Spleen (tissue), 7 donors: ENCODE measurements around a stretch of chr10.

DNA sequence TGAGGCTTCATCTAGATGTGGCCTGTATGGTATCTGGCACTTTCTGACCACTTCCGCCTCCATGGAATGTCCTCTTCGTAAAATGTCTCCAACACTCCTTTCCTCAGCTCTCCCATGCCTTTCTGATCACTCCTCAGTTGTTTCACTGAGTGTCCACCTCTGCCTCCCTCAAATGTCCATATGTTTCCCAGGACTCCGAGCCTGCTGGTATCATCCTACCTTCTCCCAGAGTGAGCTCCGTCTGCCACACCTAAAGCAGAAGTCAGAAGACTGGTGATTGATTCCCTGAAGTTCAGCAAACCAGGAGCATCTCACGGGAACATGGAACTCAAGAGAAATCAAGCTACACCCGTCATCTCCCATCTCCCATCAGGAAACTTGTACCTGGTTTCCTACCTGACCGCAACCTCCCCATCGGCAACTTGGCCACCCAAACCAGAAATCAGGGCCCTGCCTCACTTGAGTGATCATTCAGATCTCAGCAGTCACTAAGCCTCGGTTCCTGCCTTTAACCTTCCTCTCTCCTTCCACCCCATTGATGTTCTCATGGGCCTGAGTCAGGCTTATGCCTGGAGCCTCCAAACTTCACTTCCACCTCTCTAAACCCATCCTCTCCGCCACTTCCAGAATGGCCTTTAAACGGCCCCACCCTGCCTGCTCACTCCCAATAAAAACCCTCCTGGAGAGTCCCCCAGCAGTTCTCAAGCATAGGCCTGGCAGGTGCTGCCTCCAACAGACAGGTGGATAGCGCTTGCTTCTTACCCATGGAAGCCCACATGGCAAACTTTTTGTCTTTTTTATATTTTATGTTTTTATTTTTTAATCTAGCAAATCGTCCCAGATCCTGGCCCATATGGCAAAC lies 5.7 kb upstream of the SVIL start:
- PRO-cap, 4 experiments, result no peak in any of the 4 experiments
- RAMPAGE, long total RNA, 4 experiments, result no peak in any of the 4 experiments

GRCh38 chr10:29688015-29688507 lies 53.3 kb upstream of the SVIL start:
- PRO-cap, 4 experiments, result no peak in any of the 4 experiments
- RAMPAGE, long total RNA, 4 experiments, result no peak in any of the 4 experiments

DNA sequence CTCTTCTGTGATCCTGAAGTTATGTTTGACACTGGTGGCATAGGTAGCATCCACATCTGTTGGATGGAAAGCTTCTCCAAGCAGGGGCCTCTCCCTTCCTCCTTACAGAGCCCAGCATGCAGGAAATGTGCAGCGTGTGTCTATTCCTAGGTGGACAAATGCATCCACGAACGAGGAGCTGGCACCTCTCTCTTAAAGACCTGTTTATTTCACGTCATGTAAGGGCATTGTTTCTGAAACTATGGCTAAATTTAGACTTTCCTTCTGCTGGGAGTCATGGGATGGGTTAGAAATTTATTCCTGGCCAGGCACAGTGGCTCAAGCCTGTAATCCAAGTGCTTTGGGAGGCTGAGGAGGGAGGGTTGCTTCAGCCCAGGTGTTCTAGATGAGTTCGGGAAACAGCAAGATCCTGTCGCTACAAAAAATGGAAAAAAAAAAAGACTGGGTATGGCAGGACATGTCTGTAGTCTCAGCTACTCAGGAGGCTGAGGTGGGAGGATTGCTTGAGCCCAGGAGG lies 208.4 kb upstream of the SVIL start:
- PRO-cap, 4 experiments, result no peak in any of the 4 experiments
- RAMPAGE, long total RNA, 4 experiments, result no peak in any of the 4 experiments

DNA sequence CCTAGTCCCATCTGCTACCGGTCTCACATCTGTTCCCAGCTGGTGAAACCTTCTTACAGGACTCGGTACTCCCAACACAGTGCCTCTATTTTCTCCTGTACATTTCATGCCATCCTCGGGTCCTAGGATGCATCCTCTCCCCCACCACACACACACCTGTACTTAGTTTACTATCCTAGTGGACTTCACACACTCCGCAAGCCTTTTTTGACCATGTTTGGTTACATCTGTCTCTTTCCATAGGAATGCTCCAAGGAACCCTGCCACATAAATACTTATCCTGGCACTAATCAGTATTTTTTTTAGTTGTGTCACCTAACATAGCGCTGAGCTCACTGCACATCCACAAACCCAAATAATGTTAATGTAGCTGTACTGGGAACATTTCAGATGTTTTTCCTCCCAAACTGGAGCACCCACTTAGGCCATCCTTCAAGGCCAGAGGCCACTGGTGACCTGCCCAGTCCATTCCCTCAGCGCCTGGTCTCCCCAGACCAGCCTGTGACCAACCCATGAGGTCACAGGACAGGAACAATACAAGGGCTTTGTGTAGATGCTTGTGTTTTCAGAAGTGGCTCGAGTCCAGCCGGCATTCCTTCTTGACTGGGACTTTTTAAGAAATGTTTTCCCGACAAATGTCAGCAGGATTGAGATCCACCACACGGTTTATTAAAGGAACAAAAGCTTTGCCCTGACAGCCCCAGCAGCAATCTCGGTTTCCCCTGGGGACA lies 181.5 kb downstream of the JCAD start:
- PRO-cap, 4 experiments, result no peak in any of the 4 experiments
- RAMPAGE, long total RNA, 4 experiments, result no peak in any of the 4 experiments

DNA sequence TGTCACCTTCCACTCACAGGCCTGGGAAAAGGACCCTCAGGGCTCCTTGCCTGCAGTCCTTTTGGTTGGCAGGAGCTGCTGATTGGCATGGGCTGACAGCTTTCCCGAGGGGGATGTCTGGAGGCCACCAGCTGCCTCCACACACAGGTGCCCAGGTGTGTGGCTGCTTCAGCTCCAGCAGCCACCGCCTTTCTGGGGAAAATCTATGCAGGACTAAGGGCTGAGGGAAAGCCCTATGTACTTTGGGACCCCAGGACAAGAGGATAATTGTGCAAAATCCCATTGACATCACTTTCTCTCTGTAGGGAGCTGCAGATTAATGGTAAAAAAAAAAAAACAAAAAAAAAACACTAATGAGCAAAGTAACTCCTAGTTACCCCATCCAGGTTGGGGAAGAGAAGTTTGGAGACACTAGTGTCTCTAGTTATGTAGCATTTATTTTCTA lies 59.1 kb downstream of the JCAD start:
- PRO-cap, 4 experiments, result no peak in any of the 4 experiments
- RAMPAGE, long total RNA, 4 experiments, result no peak in any of the 4 experiments

DNA sequence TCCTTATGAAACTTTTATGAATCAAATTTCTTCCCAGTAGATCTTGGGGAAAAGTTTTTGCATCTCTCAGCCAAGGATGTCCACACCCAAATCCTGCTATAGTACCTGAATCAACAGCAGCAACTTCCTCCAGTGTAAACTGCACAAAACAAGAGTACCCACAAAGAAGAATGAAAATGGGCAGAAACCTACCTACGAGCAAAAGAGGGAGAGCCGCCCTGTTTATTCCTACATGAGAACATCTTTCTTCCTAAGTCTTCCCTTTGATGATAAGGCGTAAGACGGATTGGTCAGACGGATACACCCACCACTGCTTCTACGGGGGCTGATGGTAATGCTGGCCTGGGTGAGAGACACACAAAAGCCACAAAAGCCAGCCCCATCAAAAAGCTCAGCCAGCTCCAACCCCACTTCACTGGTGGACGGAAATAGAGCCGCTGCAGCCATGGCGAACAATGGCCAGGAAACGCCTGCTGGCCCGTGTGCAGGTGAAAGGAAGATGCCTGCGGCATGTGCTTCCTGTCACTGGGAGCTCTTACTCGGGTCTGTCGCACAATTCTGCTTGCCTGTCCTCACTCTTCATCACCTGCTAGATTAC lies 10.4 kb downstream of the JCAD start:
- PRO-cap, 4 experiments, result no peak in any of the 4 experiments
- RAMPAGE, long total RNA, 4 experiments, result no peak in any of the 4 experiments

DNA sequence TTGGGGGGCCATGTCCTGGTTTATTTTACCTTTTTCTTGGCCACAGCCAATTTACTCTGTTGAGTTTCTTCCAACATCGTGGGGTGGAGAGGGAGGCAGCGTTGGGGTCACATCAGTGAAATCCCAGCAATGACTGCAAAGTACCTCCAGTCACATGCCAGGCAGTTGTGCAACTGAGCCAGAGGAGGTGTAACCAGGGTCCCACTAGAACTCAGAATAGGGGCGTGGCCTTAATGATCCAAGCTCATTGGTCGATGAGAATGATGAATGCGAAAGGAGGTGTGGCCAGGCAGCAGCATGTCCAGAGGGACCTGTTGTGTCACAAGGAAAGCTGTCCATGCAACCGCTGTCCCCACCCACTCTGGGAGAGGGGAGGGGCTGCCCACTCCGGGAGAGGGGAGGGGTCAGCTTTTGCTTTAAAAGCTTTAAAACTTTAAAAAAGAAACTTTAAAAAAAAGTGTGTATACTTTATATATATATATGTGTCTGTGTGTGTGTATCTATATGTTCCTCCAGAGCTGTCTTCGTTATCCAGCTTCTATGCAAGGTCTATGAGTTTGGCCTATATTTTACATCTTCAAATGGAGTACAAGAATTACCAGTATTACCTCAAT lies 25.3 kb upstream of the MTPAP start:
- PRO-cap, 4 experiments, result no peak in any of the 4 experiments
- RAMPAGE, long total RNA, 4 experiments, result no peak in any of the 4 experiments

DNA sequence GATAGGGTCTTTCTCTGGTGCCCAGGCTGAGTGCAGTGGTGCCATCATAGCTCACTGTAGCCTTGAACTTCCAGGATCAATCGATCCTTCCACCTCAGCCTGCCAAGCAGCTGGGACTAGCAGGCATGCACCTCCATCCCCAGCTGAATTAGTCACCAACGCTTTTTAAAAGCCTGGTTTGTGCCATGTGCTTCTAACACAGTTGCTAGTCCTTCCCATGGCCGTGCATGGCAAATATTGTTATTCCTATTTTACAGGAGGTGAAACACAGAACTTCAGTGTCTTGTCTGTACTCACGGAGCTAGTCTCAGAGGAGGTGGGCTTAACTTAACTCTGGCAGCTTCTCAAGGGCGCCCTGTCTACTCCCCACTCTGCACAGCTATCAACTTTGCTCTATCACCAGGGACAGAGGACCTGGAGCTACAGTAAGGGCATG lies 23.2 kb downstream of the LYZL2 start:
- PRO-cap, 4 experiments, result no peak in any of the 4 experiments
- RAMPAGE, long total RNA, 4 experiments, result no peak in any of the 4 experiments

DNA sequence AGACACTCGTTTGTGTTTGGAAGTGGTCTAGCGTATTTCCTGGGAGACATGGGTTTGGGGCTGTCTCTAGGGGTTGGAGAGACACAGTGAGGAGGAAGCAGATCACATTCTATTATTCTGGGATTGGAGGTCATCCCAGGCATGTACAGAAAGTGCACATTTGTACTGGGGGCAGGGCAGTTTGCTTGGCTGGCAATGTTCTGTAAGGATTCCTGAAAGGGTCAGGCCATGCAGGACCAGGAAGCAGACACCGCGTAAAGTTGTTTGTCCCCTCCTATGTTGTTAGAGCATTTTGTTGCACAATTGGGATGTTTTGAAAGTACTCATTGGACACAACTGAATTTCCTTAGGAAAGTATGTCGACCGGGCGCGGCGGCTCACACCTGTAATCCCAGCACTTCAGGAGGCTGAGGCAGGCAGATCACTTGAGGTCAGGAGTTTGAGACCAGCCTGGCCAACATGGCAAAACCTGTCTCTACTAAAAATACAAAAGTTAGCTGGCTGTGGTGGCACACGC lies 12.5 kb downstream of the LYZL2 start:
- PRO-cap, 4 experiments, result no peak in any of the 4 experiments
- RAMPAGE, long total RNA, 4 experiments, result no peak in any of the 4 experiments

DNA sequence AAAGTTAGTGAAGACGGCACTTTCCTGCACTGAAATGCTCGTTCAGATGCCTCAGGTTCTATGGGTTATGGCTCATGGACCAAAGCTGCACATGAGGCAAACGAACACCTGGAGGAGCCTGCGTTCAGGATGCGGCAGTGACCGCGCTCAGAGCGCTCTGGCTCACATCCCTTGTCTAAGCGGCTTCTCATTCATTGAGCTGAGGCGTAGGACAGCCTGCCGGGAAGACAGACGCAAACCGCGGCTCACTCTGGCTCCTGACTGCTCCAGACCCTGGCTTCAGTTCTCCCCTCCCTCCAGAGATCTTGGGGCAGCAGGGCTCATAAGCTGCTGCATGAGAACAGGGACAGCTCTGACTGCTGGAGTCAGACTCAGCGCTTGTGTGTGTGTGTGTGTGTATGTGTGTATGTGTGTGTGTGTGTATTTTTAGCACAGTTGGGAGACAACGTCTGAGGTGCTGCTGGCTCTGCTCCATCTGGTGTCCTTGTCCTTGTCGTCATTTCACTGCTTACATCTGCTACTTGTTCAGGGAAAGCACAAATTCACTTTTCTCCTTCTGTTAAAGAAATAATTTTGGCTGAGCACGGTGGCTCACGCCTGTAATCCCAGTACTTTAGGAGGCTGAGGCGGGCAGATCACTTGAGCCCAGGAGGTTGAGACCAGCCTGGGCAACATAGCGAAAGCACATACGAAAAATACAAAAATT lies 15.9 kb upstream of the LYZL2 start:
- PRO-cap, 4 experiments, result no peak in any of the 4 experiments
- RAMPAGE, long total RNA, 4 experiments, result no peak in any of the 4 experiments

DNA sequence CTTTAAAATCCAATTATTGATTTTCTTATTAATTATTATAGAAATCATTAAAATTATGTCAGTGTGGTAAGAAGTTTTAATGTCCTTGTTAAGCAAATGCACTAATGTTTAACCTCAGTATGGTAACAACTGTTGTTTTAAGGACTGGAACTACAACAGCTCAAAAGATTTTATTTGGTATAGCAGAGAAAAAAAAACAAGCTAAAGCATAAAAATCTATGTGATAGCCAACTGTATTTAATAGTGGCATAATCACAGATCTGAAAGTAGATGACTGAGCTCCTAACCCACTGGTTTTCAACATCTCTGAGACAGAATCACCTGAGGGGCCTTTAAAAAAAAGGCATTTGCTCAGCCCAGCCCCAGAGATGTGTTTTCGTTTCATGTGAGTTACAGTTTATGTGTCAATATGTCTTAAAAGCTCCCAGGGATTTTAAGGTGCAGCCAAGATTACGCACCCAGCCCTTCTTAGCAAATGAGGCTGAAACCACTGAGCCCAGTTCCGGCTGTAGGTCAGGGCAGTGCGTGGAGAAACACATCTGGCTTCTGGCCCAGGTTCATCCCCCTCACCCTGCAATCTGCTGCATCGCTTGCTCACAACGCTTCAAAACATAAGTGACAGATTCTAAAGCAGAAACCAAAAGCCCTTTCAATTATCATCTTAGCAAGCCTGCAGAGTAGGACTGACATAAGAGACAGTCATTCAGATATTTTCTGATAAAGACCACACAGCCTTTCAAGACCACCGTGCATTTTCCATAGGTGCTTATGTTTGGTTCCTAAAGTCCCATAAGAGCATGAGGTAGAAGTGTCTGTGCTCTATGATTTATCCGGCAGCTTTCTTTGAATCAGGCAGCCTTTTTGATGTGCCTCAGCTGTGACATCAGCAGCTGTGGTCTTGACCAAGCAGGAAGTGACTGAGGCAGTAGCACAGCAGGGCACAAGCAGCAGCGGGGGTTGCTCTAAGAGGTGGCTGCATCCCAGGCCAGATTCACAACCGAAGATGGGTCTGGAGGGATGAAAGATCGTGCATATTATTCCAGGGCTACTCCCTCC lies 71.9 kb upstream of the LYZL2 start:
- PRO-cap, 4 experiments, result peak in 3 of 4 experiments; most common plus-strand start position 499 of the sequence (in 1); most common minus-strand start position 476 of the sequence (in 1)
- RAMPAGE, long total RNA, 4 experiments, result no peak in any of the 4 experiments

- PRO-cap, 4 experiments, result no peak in any of the 4 experiments
- RAMPAGE, long total RNA, 4 experiments, result no peak in any of the 4 experiments
Observed at GRCh38 chr10:31007629-31008171, 24.0 kb downstream of the ZNF438 start.

DNA sequence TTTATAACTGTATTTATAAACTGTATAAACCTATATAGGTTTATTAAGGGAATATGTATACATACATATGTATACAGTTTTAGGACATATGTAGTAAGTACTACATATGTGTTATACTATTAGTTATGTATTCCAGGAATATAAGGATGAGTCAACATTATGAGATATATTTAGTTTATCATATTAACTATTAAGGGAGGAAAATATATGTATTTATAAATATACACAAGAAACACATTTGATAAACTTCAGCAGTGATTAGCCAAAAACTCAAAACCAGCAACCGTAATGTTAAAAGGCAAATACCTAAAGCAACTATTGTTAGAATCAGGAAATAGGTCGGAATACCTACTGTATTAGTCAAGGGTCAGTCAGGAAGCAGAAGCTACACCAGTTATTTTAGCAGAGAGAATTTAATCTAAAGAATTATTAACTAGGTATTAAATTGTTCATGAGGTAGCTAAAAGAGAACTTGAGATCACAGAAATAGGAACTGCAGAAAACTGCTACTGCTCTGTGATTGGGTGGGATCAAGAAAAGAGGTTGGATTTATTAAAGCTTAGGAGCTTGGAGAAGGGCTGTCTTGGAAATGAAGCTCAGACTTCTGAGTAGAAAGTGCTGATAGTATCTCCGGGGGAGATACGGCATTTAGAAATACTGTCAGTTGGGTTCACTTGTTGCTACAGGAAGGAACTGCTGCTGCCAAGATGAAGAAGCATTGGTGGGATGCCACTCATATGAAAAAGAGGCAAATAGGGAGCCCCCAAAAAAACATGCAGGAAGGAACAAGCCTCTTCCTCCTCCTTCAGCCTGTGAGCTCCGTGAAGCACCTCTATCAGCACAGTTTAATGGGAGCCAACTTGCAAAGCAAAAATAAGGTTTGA lies 20.0 kb upstream of the ZNF438 start:
- PRO-cap, 4 experiments, result no peak in any of the 4 experiments
- RAMPAGE, long total RNA, 4 experiments, result no peak in any of the 4 experiments

DNA sequence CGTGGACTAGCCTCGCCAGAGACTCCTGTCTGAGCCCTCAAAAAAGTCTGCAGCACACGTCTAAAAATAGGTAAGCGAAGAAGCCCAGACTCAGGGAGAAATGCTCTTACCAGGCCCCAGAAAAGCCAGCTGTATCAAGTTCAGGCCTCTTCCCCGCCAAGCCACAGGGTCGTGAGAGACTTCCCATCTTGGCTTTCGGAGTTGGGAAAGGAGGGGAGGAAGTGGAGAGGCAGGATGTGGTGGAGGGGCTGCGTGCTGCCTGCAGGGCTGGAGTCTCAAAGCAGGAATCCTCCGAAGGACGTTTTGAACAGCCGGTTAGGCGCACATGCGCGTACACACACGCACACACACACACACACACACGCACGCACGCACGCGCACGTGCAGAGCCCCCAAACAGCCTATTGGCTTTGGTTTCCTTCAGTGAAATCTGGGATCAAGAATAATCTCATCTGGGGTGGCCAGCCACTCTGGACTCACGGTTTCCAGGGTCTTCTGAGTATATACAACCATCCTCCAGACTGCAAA lies 114.8 kb upstream of the ZNF438 start:
- PRO-cap, 4 experiments, result peak in 1 of 4 experiments; most common minus-strand start position 290 of the sequence (in 1)
- RAMPAGE, long total RNA, 4 experiments, result no peak in any of the 4 experiments

- PRO-cap, 4 experiments, result peak in 4 of 4 experiments; most common plus-strand start chr10:31318417 (in 4); most common minus-strand start chr10:31318469 (in 3)
- RAMPAGE, long total RNA, 4 experiments, result start-site peak on the minus strand in 3 of 4 experiments, at chr10:31319000-31319071 at its widest, 21 to 51 reads per replicate
Observed at GRCh38 chr10:31317898-31319153, 690 bp upstream of the ZEB1 start.

DNA sequence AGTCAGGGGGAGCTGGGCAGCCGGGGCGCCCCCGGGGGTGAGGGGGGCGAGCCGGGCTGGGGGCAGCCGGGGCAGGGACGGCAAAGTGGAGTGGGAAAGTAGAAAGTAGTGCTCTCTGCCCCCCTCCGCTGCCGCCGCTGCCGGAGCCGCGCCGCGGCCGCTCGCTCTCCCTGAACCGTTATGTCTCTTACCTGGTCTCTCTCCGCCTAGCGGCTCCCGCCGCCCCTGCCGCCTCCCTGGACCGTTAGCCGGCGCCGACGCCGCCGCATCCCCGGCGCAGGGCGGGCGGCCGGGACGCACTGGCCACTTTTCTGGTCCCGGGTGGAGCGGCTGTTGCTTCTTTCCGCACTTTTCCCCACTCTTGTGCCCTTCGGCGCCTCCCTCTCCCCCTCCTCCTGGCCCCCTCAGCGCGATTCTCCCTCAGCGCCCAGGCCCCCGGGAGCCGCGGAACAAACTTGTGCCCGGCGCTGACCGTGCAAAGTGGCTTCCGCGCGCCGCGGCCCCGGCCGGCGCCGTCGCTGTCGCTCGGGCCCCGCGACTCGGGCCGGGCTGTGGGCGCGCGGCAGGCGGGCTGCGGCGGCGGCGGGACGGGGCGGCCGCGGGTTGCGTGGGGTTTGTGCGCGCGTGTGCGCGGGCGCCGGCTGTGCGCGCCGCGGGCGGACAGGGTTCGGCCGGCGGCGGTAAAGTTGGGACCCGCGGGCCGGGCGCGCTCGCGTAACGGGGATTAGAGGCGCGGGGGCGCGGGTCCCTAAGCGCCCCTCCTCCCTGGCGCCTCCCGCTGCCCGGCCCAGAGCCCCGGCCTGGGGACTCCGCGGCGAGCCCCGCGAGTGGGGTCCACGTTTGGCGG lies 531 bp downstream of the ZEB1 start:
- PRO-cap, 4 experiments, result peak in 4 of 4 experiments; most common plus-strand start position 209 of the sequence (in 2); most common minus-strand start position 180 of the sequence (in 3)
- RAMPAGE, long total RNA, 4 experiments, result no peak in any of the 4 experiments

- PRO-cap, 4 experiments, result no peak in any of the 4 experiments
- RAMPAGE, long total RNA, 4 experiments, result no peak in any of the 4 experiments
Observed at GRCh38 chr10:31526621-31527286, 207.7 kb downstream of the ZEB1 start.

GRCh38 chr10:31678013-31678584 lies 250.5 kb downstream of the ARHGAP12 start:
- PRO-cap, 4 experiments, result no peak in any of the 4 experiments
- RAMPAGE, long total RNA, 4 experiments, result no peak in any of the 4 experiments

- PRO-cap, 4 experiments, result no peak in any of the 4 experiments
- RAMPAGE, long total RNA, 4 experiments, result no peak in any of the 4 experiments
Observed at GRCh38 chr10:31698556-31698920, 230.1 kb downstream of the ARHGAP12 start.

DNA sequence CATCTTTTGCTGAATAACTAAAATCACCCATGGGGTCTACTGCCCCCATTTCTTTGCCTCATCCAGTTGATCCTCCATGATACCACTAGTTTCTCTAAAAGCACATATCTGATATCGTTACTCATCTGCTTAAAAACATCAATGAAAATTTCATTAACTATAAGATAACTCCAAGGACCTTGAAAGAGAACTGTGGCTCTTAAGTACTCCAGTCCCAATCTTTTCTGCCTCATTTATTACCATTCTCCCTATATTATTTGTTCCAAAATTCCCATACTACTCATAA lies 56.1 kb downstream of the ARHGAP12 start:
- PRO-cap, 4 experiments, result no peak in any of the 4 experiments
- RAMPAGE, long total RNA, 4 experiments, result no peak in any of the 4 experiments